Measurements from ENCODE around the genes POU2AF2, POU2AF1 and PTS.

GRCh38 chr11:110087773-110088628 lies 5.2 kb upstream of the ZC3H12C start:
- PRO-cap, 2 experiments = no peak in any of the 2 experiments

GRCh38 chr11:110295172-110295639 lies 1.2 kb downstream of the RDX start:
- PRO-cap, 2 experiments = no peak in any of the 2 experiments

GRCh38 chr11:110429228-110429615 lies 526 bp upstream of the FDX1 start:
- PRO-cap, 2 experiments = peak in 2 of 2 experiments; most common plus-strand start chr11:110429473 (in 2)

DNA sequence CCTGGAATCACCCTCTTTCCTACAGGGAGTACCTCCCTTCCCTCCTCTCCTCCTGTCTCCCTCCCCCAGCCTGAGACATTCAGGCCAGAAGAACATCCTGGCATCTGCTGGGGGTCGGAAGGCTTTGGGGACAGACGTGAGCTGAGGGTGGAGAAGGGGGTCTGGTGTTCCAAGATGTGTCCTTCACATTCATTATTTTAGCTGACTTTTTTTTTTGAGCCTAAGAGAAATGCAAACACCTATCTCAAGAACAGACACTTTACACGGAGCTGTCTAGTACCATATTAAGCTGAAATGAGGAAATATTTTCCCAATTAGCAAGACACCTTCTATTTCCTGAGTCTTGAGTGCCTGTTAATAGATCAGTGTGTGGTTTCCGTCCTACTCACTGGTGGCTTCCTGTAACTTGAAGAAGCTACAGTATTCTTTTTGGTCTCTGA lies 92.5 kb downstream of the FDX1 start:
- PRO-cap, 2 experiments = no peak in any of the 2 experiments

GRCh38 chr11:110579539-110580340 lies 132.5 kb downstream of the ARHGAP20 start:
- PRO-cap, 2 experiments = no peak in any of the 2 experiments

DNA sequence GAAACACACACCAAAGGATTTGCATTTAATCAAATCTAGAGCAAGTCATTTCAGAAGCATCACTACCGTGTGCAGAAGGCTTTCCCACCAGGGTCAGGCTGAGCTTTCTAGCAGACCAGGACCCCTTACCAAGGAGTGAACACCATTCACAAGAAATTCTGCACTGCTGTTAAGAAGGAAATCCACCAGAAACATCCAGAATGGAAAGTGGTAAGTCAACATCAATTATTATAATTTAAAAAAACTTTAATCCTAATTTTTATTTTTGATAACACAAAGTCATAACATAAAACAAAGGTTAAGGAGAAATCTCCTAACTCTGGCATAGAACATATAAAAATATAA lies at the start of gene POU2AF2:
POU2AF2 (plus strand) TSS at position 72 of the 345 bp plus-strand sequence.
- PRO-cap, 2 experiments = no peak in any of the 2 experiments

DNA sequence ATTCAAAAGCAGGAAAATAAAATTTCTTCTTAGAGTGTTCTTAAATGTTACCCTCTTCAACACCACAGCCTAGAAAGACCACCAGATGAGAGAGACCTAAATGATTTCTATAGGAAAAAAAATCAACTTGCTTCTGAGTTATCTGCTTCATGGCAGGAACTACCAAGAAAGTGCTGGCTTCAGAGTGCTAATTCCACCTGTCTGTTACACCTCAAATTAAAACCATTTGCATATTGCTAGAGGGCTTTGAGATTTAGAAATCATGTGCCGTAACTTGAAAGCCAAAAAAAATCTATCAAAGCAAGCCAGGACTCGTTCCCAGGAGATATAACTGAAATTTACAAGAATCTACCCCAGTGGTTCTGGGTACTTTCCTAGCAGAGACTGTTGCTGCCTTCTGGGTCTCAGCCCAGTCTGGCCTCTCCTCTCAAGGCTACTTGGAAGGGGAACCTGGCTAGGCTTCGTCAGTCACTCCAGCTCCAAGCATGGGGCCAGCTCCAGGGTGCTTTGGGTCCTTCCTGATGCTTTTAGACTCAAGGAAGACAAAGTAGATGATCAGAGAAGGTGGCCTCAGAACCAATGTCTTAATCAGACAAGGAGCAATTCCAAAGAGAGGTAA lies 31.4 kb downstream of the POU2AF3 start:
- PRO-cap, 2 experiments = no peak in any of the 2 experiments

DNA sequence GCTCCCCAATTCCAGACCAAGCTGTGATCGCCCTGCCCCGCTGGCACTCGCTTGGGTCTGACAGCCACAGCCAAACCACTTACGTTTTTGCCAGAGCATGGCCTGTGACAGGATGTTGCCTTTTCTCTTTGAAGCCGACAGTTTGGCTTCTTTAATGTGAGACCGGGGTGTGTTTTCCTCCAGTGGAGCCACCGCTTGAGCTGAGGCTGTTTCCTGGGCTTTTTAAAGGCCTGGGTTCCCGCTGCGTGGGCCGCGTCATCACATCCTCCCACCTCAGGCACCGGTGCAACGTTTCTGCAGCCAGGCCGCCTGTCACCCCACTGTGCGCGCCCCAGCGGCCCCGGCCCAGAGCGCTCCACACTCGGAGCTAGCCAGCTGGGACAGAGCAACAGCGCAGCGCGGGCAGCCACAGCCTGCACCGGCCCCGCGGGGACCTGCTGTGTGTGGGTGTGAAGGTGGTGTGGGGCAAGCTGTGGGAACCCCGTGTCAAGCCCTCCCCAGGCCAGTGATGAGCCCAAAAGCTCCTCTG lies at the start of gene POU2AF1:
POU2AF1 (minus strand) TSS at position 197 of the 529 bp plus-strand sequence.
- PRO-cap, 2 experiments = peak in 2 of 2 experiments; most common plus-strand start position 348 of the sequence (in 2); most common minus-strand start position 59 of the sequence (in 2)

DNA sequence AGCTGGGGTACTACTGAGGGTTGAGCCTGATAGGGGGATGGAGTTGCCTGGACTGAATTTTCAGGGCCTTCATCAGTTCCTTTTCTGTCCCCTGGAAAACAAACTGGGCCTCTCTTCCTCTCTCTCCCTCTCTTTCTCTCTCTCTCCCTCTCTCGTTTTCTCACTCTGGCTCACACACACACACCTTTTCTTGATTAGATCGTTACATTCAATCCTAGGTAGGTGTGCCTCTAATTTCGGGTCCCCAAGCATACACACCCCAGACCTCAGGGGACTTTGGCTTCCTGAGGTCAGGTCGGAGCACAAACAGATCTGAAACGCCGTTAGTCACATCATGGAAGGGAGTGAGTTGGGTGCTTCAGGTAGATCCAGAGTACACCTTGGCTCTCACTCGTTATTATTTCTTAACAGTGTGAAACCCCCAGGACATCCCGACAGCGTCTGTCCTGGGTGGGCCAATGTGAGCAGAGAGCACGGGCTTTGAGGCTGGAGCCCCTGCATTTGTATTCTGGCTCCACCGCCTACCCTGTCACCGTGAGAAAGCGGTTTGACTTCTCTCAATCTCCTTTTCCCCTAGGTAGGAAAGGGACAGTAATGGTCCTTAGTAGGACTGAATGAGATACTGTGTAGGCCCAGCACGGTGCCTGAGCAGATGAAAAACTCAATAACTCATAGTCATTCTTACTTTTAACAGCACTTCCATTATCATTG lies 37.3 kb upstream of the POU2AF1 start:
- PRO-cap, 2 experiments = no peak in any of the 2 experiments

DNA sequence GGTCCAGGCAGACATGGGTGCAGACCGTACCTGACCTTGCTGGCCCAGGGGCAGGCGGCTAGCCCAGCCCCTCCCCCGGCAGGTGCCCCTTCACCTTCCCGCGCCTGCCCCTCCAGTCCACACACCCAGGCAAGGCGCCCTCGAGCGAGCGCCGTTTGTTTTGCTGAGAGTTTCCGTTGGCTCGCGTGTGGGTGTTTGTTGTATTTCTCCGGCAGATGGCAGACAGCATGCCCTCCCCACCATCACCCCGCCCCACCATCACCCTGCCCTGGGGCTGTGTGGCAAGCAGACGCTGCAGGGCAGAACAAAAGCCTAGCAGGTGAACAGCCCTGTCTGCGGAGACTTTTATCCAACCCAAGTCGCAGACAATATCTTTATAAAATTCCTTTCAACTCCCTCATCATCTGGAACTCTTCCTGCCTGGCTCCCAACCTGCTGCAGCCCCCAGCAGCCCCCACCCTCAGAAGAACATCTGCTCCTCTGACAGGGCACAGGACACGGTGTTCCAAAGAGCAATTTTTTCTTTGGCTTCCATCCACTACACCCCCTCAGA lies 57.7 kb upstream of the POU2AF1 start:
- PRO-cap, 2 experiments = no peak in any of the 2 experiments

DNA sequence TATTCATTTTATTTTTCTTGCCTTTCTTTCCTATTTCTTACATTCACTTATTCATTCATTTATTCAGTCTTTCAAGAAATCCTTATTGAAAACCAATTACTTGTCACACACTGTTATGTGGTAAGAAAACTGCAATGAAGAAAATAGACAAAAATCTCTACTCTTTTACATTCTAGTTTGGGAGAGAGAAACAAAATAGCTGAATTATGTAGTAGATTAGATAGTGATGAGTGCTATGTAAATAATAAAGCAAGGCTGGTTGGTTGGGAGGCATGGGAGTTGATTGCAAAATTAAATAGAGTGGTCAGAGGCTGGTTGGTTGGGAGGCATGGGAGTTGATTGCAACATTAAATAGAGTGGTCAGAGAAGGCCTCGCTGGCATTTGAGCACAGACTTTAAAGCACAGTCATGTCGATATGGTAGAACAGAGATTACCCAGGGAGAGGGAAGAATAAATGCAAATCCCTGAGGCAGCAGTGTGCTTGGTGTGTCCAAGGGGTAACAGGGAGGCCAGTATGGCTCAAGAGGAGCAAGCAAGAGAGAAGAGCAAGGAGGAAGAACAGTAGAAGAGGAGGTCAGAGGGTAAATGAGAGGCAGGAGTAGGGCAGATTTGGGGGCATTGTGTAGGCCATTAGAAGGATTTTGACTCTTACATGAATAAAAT lies 22.4 kb downstream of the SIK2 start:
- PRO-cap, 2 experiments = no peak in any of the 2 experiments

DNA sequence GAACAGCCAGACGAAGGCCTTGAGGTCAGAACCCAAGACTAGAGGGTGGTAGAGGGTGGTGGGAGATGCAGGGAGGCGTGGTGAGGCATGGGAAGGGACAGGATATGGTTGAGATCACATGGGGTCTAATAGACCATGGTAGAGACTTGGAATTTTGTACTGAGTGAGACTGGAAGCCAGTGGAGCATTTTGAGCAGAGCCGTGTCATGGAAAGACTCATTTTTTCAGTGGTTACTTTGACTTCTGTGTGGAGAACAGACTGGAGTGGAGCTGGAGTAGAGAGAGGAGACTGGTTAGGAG lies 61.1 kb downstream of the SIK2 start:
- PRO-cap, 2 experiments = no peak in any of the 2 experiments

GRCh38 chr11:111736423-111736839 lies 29.8 kb downstream of the PPP2R1B start:
- PRO-cap, 2 experiments = no peak in any of the 2 experiments

- PRO-cap, 2 experiments = no peak in any of the 2 experiments
Measured at GRCh38 chr11:111774791-111775709, 8.9 kb upstream of the PPP2R1B start.

DNA sequence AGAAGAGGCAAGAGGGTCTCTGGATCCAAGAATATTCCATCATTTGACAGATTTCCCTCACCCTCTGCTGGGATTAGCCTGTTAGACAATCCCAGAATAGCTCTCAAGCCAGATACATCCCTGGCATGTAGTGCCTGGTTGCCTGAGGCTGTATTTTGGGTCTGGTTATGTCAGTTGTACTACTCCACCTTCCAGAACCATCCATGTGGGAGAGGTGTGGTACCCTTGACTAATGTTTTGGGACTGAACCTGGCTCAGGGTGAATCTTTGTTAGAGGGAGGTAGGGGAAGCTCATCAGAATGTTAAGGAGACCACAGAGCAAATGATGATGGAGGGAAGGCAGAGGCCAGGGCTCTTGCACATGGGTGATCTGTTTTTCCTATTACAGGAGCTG lies 5.2 kb downstream of the C11orf52 start:
- PRO-cap, 2 experiments = no peak in any of the 2 experiments

- PRO-cap, 2 experiments = no peak in any of the 2 experiments
Measured at GRCh38 chr11:112157140-112157794, 6.6 kb downstream of the IL18 start.

DNA sequence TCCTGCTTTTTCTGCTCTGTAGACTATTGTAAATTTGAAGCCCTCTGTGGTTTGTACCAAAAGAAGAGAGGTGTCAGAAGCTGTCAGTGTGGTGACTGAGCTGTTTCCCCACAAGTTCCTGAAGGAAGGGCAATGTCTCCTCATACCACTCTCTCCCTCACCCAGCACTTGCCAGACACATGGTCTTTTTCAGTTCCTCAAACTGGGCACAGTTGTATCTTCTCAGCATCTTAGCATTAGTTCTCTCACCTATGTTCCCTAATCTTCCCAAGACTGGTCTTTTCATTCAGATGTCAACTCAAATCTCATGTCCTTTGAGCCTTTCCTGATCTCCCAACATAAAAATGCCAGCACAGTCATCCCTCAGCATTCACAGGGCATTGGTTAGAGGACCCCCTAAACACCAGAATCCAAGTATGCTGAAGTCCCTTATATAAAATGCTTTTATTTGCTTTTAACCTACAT lies 4.4 kb downstream of the BCO2 start:
- PRO-cap, 2 experiments = no peak in any of the 2 experiments

DNA sequence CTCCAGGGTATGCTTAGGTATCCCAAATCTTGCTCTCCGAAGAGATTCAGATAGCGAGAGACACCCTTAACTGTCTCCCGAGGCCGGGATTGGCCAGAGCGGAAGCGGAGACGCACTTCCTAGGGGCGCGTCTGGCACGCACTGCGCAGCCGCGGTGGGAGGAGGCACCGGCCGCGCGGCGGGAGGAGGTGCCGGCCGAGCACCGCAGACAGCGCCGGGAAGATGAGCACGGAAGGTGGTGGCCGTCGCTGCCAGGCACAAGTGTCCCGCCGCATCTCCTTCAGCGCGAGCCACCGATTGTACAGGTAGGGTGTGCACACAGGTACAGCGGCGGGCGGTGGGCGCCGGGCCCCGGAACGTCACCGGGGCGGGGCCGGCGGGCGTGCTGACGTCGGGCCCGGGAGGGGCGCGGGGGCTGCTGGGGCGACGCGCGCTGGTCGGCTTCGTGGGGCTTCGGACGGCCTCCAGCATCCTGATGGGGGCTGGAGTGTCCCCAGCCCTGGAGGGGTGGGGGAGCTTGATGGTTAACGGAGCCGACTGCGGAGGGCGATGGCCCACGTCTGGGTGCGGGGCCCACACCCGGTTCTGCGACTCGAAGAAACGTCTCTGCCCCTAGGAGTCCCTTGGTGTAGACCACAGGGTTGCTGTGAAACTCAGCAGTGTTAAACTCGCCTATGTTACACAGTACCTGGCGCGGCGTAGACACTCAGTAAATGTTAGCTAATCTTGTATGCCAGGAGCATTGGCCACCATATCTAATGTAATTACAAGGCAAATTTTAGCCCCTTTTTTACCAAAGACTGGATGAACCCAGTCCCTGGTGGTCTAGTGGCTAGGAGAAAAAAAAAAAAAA lies at the start of gene PTS:
PTS (plus strand) TSS at position 207 of the 853 bp plus-strand sequence.
- PRO-cap, 2 experiments = peak in 2 of 2 experiments; most common plus-strand start position 207 of the sequence (in 2); most common minus-strand start position 91 of the sequence (in 2)

- PRO-cap, 2 experiments = no peak in any of the 2 experiments
Measured at GRCh38 chr11:112778591-112778854, 182.7 kb upstream of the NCAM1 start.

DNA sequence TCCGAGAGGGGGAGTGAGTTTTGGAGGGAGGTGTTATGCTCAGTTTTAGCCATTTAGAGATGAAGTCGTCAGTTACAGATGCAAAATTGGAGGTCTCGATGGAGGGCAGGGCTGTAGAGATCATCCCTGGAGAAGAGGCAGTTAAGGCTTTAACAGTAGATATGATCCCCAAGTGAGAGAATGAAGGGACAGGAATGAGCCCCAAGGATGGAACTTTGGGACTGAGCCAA lies 108.9 kb upstream of the NCAM1 start:
- PRO-cap, 2 experiments = no peak in any of the 2 experiments